Measurements from ENCODE around the genes RNF222 and STX8.

- PRO-cap, result no peak
Observed at GRCh38 chr17:8397634-8398118, at the start of gene RNF222. TSS of gene RNF222 (minus strand) at chr17:8397827.

DNA sequence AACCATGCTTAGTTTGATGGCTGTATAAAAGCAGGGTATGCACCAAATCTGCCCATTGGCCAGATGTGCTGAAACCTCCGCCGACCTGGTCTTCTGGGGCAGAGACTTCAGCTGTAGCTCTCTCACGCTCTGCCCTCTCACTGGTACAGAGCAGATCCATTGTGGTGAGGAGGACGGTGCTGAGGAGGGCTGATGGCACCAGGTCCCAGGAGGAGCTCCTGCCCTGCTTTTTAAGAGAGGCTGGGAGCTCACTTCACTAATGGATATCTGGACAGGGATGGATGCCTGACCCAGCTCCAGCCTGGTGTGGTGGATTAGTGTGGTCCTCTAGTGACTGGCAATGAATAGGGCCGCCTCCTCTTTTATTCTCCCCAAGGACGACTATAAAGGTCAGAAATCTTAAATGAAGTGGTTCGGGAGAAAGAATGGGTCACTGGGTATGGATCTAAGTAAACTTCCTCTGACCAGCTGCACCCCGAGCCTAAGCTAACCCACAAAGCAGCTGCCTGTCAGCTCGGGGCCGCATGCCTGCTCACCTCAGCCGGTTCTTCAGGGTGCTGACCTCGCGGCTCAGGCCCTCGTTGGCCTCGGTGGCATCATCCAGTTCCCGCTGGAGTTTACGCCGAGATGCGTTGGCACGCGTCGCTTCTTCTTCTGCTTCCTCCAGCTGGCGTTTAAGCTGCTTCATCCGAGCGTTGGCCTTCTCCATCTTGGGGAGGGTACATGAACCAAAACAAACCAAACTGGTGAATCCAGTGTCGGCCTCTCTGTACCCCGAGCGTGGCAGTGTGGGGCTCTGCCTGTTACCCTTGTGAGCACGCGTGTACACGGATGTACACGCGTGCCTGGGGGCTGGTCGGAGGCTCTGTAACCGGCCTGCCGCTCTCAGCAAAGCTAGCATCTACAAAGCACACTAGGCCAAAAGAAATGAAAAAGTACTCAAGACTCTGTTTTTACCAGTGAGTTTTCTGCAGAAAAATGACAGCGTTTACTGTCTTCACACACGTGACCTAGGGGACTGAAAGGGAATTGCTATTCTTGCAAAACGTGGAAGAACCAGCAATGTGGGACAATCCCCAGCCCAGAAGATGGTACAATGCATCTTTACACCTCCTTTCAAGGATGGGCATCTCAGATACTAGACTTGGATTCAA, 41.0 kb downstream of the NDEL1 start:
- PRO-cap, result no peak

DNA sequence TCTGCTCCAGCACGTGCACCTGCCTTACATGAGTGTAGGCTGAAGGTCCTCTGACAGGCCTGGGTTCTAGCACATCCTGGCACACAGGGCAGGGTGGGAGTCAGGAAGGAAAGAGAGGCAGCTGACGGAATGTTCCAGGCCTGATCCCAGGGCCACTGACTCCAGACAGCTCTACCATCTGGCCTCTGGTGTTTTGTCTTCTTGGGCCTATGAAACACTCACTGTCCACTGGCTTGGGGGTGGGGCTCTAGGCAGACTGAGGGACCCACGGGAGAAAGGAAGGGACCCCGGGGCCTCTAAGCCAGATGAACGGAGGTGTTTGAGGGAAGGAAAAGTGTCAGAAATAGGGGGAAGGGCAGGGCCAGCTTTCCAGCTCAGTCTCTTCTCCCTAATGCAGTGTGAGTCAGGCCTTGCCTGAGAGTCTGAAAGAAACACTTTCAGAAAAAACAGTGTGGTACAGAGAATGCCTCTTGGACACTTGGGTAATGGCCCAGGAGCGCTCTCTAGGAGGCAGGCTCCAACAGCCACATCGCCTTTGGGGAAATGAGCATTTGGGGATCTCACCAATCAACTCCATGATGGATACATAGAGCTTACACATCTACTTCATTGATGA, 46.8 kb downstream of the NDEL1 start:
- PRO-cap, result no peak

GRCh38 chr17:8487331-8487745, 51.7 kb downstream of the NDEL1 start:
- PRO-cap, result no peak

GRCh38 chr17:8895203-8895934, 27.9 kb upstream of the PIK3R6 start:
- PRO-cap, result no peak

DNA sequence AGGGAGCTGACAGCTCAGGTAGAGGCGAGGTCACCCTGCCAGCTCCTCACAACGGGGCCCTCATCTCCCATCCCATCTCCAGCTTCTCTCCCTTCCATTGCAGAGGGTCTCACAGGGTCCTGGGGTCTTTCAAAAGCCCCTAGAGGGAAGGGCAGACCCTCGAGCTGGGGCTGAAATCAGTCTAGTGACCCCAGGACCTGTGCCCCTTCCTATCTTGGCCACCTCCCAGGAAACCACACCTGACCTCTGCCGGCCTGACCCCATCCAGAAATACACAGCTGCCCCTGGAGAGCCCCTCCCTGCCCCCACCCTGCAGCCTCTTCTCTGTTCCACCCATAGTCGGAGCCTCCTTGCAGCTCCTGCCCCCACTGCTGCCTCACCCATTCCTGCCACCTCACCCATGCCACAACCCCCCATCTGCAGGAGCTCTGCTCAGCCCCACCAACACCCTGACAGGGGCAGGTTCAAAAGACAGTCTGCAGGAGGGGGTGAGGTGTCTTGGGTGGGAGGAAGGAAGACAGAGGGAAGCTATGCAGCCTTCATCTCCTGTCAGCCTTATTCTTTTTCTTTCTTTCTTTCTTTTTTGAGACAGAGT, 23.4 kb downstream of the PIK3R5 start:
- PRO-cap, result no peak

GRCh38 chr17:8959388-8959993, 6.0 kb downstream of the PIK3R5 start:
- PRO-cap, result no peak

- PRO-cap, result no peak
Observed at GRCh38 chr17:8966462-8967700, 1.4 kb upstream of the PIK3R5 start.

DNA sequence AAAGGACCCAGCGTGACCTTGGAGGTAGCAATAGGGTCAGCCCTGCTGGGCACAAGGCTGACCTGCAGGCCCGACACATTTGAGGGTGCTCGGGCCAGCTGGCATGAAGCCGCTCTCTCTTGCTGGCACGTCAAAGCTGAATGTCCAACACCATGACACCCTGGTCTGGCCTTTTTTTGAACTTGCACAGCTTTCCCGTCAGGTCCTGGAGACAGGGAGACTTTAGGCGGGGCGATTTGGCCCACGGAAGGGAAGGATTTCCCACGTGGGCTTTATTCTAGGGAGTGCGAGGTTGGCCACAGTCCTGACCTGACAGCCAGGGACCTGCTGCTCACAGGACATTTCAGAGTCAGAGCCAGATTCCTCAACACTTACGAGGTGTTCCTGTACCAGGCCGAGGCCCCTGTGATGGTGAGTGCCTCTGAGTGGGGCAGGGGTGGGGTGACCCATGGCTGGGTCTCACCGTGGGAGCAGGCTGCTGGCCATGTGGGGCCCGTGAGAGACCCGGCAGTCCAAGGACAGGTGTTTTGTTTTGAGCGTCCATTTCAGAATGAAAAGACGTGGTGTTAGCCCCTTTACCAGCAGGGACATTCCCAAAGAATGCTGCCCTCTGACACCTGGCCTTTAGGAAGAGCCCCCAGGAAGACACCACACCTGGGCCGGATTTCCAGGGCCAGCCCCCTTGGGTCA, 83.4 kb downstream of the NTN1 start:
- PRO-cap, result unidirectional peak, plus-strand start at position 305 of the sequence

- PRO-cap, result no peak
Observed at GRCh38 chr17:9184957-9185690, 163.8 kb downstream of the NTN1 start.

- PRO-cap, result no peak
Observed at GRCh38 chr17:9196193-9196868, 175.0 kb downstream of the NTN1 start.

DNA sequence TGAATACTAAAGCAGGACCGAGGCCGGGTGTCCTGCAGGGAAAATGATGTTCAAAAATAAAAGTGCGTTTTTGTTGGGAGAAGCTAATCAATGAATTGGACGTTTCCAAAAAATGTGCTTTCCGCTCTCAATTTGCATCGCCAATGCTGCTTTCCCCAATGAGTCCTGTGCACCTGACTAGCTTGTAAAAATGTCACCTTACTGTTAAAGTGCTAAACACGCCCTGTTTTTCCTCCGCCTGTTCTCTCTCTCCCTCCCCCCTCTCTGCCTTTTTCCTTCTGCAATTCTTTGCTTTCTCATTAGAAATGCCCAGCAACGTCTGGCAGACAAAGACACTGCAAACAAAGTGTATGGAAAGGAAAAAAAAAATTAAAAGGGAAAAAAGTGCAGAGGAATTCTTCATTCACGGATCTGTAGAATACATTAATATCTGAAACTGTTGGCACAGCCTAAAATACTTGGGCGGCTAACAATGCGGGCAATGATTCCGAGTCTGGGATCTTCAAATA, 244.0 kb downstream of the STX8 start:
- PRO-cap, result no peak

DNA sequence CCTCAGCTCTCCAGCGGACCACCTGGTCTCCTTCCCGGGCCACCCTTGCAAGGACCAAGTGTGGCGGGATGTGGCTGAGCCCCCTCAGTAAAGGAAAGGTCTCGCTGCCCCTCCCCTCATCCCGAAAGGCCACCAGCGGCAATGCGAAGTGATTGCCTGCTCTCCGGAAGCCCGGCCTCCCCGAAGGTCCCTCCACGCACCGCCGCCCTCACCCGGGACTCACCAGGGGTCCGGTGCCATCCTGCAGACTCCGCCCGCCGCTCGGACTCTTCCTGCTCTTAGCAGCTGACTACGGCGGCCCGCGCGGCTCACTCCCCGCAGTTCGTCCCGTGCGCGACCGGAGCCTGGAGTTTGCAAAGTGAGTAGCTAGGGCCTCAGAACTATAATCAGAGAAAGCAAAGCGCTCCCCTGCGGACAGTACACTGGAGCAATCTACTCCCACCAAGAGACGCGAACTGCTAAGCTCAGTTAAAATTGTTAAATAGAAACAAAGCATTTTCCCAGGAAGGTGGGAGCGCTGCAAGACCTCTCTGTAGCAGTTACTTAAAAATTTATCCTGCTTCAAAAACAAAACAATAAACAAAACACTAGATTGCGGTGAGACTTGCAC, at the start of gene STX8:
TSS of gene STX8 (minus strand) at position 252 of the 610 bp plus-strand sequence.
- PRO-cap, result bidirectional peak, plus-strand start at position 385 of the sequence, minus-strand start at position 252 of the sequence

DNA sequence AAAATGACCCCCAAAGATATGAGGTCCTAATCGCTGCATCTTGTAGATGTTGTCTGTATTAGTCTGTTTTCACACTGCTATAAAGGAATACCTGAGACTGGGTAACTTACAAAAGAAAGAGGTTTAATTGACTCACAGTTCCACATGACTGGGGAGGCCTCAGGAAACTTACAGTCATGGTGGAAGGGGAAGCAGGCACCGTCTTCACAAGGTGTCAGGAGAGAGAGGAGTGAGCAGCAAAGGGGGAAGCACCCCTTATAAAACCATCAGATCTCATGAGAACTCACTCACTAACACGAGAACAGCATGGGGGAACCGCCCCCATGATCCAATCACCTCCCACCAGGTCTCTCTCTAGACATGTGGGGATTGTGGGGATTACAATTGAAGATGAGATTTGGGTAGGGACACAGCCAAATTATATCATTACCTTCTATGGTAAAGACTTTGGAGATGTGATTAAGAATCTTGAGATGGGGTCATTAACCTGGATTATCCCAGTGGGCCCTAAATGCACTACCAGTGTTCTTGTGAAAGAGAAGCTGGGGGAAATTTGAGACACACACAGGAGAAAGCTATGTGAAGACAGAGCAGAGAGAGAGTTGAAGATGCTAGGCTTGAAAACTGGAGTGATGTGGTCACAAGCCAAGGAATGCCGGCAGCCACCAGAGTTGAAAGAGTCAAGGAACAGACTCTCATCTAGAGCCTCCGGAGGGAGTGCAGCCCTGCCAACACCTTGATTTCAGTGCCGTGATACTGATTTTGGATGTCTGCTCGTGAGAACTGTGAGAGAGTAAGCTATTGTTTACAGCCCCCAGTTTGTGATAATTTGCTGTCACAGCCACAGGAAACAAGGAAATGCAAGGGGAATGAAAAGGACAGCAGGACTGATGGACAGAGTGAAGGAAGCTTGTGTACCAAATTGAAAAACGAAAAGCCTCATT, 20.2 kb downstream of the USP43 start:
- PRO-cap, result no peak

- PRO-cap, result no peak
Observed at GRCh38 chr17:9843116-9843720, 17.5 kb downstream of the GLP2R start.

DNA sequence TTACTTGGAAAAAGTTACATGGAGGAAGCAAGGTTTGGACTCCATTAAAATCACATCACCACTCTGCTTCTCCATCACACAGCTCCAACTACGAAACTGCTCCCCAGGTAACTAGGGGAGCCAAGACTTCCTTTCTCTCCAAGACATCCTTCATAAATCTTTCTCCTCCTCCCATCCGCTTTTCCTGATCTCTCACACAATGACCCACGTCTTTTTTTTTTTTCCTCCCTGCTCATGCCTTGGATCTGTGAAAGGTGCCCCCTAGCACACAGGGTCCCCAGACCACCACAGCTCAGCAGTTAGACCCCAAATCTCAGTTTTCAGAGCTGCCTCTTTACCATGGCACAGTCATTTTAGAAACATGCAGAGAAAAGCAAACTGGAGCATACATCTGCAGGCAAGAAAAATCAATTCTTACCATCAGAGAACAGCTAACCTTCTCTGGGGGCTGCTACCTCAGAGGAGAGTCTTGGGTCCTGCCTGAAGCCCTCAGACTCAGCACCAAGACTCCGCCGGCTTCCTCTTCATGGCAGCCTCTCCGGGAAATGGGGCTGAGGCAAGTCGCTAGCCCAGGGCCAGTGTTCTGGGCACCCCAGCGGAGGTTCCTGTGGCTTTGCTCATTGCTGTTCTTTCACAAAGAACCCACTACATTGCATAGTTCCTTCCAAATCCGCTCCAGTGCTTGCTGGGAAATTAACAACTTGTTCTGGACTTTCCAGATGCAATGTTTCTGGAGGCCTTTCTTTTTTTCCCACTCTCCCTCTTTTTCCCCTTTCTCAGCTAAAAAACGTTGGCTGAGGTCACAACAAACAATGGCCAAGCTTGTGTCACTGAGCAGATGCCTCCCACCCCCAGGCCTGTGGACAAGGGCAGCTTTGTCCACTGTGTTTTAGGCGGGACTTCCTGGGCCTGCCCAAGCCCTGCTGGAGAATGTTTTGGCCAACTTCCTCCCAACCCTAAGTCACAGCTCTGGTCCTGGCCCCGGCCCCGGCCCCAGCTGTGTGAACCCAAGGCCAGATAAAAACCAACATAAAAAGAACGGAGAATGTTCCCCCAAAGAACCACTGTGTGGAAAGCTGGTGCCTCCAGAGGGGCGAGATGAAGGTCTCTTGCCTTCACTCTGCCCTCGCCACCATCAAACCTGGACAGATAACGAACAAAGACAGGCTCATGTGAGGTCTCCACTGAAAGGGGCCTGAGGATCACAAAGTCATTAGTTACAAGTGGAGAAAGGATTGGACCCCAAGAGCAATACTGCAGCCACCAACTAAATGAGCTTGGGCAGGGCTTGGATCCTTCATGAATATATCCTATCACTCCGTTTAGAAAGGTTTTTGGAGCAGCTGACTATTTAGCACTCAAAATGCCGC, 131.4 kb upstream of the RCVRN start:
- PRO-cap, result no peak

DNA sequence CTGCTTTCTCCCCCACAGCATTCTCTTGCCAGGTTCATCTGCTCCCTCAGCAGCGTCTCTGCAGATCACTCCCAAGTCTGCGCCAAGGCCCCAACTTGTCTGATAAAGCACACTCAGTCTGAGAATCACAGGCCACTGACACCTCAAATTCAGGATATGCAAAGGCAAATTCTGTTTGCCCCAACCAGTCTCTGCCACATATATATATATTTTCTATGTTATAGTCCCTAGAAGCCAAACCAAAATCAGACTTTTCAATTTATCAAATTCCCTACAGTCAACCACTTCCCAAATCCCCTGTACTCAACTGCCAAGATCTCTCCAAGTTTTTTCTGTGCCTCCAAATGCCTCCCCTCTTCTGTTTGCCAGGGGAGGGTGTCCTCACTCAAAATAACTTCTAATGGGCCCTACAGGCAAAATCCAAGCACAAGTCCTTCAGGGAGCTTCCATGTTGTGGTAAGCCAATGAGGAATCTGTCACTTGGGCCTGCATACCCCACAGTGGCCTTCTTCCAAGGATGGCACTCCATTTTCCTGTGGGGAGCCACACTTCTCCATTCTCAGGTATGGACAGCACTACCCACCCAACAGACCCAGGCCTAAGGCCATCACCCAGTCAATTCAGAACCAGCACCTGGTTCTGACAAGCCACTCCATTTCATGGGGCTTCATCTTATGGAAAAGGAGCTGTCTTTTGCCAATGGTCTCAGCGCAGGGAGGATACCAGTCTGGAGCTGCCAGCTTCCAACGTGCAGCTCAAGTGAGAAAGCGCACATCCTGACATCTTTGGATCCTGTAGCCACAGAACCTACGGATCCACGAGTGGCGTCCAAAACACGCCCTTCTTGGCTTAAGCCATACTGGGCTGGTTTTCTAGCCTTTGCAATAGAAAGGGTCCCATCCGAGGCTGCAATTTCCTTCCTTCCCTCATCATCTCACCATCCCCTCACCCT, 102.1 kb downstream of the GAS7 start:
- PRO-cap, result no peak

DNA sequence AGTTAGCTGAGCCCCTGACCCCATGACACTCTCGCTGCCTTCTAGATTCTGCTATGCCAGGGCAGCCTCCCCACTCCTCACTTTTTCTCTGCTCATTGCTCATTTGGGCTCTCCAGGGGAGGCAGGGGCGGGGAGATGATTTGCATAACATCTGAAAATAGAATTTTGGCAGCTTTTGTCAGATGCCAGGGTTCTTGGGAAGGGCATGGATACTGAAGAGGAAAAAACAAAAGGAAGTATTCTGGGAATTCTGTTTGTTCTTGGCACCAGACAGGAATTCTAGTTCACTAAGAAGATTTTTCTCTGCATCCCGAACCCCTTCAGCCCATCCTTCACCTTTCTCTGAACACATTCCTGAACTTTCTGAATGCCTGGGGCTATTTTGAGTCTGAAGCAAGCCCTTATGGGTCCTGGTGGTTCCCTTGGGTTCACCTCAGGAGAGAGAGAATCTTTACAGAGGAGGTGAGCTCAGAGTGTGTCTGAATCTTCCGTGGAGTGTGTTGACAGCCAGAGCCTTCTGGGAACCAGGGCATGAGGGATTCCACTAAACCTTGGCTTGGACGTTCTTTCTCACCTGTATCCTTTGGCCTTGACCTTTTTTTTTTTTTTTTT, 78.2 kb upstream of the GAS7 start:
- PRO-cap, result no peak

DNA sequence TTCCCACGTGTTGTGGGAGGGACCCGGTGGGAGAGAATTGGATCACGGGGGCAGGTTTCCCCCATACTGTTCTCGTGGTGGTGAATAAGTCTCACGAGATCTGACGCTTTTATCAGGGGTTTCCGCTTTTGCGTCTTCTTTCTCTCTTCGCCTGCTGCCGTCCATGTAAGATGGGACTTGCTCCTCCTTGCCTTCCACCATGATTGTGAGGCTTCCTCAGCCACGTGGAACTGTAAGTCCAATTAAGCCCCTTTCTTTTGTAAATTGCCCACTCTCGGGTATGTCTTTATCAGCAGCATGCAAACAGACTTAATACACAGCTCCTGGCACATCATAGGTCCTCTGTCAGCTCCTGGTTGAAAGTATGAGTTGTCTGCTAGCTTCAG, 81.1 kb downstream of the MYH13 start:
- PRO-cap, result no peak

DNA sequence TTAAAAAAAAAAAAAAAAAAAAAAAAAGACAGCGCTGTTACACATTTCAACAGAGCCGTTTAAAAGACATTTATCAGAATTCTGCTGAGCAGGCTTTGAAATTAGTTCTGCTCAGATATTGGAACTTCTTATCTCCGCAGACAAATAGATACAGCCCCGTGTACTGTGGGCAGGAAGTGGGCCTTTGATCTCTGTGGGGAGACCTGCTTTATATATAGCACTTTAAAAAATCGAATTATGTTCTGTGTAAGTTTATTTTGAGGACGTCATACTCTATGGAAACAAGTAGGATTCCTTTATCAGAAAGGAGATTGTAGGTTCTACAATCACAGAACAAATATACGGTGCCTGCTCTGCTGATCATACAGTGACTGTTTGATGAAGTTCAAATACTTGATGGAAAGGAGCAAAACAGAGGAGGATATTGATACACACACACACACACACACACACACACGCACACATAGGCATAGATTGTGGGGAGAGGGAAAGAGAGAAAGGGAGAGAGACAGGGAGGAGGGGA, 14.7 kb upstream of the TMEM220 start:
- PRO-cap, result no peak

Data from paraaortic lymph node (tissue), 1 donor.